Measurements from ENCODE around the genes HOXD12, HNRNPA3 and PLEKHA3.

DNA sequence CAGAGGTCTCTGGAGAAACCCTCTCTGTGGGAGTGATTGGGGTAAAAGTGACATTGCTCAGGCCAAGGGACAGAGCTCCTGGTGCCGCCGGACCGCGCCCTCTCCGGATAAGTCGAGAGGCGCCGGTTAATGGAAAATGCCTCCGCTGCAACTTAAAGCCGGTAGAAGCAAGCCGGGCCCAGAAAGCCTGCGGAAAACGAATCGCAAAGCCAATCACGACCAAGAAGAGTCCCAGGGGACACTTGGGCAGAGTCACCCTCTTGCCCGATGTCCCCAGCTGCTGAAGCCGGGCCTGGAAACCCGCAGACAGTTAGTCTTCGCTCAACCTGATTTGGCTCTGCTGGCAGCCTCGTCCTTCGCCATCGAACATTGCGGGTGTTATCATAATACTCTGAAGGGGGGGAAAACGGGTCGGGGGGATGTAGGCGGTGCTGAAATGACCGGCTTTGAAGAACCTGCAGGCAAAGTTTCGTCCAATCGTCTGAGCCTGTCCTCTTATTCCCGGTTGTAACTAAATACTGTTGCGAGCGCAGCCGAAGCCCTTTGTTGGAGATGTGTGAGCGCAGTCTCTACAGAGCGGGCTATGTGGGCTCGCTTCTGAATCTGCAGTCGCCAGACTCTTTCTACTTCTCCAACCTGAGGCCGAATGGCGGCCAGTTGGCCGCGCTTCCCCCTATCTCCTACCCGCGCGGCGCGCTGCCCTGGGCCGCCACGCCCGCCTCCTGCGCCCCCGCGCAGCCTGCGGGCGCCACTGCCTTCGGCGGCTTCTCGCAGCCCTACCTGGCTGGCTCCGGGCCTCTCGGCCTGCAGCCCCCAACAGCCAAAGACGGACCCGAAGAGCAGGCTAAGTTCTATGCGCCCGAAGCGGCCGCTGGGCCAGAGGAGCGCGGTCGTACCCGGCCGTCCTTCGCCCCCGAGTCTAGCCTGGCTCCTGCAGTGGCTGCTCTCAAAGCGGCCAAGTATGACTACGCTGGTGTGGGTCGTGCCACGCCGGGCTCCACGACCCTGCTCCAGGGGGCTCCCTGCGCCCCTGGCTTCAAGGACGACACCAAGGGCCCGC, at the start of gene HOXD12:
HOXD12 (plus strand) TSS at position 546 of the 1,060 bp plus-strand sequence.
- PRO-cap: no peak

- PRO-cap: no peak
Measured at GRCh38 chr2:176134851-176135565, 5.5 kb downstream of the HOXD8 start.

- PRO-cap: no peak
Measured at GRCh38 chr2:176200898-176201395, 12.5 kb downstream of the HOXD1 start.

- PRO-cap: bidirectional peak, plus-strand start at chr2:177165419, minus-strand start at chr2:177165316
Measured at GRCh38 chr2:177164960-177165692, 47.5 kb upstream of the HNRNPA3 start.

- PRO-cap: bidirectional peak, plus-strand start at chr2:177212794, minus-strand start at chr2:177212411; bidirectional peak, plus-strand start at chr2:177213424, minus-strand start at chr2:177213199
Measured at GRCh38 chr2:177212518-177213606, at the start of gene HNRNPA3. Gene HNRNPA3, plus strand, starts transcription at chr2:177212794.

- PRO-cap: no peak
Measured at GRCh38 chr2:177228511-177229301, 16.1 kb downstream of the HNRNPA3 start.

DNA sequence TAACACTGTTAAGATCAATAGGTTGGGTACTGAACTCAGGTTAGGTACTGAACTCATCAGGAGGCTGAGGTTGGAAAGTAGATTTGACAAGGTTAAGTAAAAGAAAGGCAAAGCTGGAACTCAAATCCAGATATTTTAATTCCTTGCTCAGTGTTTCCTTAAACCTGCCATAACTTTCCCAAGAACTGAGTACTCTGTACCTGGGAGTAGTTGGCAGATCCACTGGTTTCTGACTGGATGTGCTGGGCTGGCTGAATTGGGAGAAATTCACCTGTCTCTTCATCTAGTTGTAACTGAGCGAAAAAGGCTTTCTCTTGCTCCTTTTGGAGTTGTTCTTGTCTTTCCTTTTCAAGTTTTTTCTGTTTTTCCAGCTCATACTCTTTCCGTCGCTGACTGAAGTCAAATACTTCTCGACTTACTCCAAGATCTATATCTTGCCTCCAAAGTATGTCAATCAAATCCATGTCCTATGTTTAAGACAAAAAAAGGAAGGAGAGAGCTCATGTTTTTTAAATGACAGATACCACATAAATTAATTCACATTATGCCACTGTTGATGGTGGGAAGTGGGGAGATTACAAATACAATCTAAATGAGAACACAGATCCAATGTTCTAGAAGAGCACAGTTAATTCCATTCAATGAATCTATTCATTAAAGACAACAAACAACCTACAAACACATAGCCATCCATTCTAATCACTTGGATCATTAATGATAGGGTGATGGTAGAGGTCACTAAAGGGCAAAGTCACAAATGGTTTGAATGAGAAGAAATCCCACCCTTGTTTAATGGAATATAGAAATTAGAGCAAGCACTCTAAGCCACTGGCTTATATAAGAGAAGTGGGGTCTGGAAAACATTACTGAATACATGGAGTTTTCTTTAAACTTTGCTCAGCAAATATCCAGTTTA, 21.5 kb downstream of the HNRNPA3 start:
- PRO-cap: no peak

DNA sequence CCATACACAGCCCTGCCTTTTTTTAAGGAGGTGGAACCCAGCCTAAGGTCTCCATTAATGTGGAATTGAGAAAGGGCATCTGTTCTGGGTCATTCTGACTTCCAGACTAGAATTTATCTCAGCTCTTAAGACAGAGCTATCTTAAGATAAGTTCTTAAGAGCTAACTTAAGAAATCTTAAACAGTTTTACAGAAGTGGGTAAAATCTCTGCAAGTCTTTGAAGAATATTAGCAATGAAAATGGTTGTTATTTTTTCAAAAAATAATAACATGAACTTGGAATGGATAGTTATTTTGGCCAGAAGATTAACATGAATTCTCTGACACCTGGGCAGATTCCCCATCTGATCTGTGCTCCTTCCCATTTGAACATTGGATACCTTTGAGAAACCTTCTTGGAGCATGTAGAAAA, 42.2 kb upstream of the NFE2L2 start:
- PRO-cap: no peak

- PRO-cap: no peak
Measured at GRCh38 chr2:177396126-177396813, 3.7 kb downstream of the AGPS start.

DNA sequence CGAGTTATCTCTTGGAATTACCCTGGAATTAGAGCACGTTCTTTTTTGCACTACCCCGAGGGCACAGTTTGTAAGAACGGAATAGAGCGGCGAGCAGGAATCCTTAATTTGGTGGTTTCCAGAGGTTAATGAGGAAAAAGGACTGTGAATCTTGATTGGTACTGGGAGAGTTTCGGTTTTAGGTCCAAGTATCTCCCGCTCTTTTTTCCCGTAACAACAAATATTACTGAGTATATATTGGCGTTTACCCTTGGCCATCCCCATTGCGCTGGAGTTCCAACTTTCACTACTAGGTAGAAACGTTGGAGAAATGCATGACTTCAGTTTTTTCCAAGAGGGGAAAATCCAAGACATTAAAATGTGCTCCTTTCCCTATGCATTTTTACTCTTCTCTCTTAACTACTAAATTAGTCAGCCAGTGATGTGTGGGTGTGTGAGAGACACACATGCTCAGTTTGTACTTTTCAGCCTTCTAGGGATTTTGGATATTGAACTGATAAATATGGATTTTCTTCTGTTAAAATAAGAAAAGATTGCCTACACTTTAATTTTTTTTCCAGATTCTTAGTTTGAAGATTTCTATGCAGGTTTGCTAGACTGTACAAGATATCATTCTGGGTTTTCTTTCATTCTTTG, 811 bp upstream of the TTC30B start:
- PRO-cap: no peak

DNA sequence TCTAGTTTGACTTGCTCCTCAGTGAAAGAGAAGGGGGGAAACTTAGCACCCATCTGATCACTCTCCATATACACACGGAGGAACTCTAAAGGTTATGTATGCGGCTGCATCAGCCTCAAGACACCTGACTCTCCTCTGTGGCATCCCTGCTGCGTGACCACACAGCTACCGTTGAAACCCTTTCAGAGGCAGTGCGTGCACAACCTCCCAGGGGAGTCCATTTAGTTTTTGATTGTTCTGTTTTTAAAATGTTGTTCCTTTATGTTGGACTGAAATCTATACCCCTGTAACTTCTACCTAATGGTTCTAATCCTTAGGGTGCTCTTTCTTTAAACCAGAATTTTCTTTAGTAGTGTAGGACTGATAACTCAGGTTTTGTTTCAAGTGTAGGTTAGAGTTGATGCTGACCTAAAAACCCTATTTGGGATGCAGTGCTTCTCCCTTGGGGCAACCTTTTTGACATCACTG, 16.4 kb upstream of the TTC30A start:
- PRO-cap: no peak

- PRO-cap: no peak
Measured at GRCh38 chr2:177727908-177728634, 109.5 kb upstream of the TTC30A start.

DNA sequence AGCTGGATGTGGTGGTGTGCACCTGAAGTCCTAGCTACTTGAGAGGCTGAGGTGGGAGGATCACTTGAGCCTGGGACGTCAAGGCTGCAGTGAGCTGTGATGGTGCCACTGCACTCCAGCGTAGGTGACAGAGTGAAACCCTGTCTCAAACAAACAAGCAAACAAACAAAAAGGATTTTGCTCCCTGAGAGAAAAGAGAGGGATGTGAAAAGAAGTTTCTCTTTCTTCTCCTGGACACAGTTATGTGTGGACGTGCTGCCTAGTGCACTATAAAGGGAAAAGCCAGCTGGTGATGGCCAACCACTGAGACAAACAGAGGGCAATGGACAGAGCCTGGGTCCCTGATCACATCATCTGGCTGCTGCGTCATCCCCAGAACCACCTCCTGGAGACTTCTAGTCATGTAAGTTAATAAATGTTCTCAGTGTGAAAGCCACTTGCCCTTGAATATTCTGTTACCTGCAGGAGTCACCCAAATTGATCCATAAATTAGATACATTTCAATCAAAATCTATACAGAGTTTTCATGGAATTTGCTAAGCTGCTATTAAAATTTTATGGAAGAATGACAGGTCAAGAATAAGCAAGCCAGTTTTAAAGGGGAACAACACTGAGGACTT, 184.9 kb downstream of the PDE11A start:
- PRO-cap: no peak

DNA sequence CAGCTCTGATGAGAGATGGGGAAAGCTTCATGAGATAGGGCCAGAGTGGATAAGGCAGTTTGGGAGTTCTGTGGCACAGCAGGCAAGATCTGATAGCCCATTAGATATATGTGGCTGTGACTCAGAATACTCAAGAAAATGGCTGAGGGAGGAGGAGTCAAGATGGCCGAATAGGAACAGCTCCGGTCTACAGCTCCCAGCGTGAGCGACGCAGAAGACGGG, 99.7 kb downstream of the PDE11A start:
- PRO-cap: no peak

- PRO-cap: no peak
Measured at GRCh38 chr2:178275536-178275926, 81.2 kb downstream of the OSBPL6 start.

DNA sequence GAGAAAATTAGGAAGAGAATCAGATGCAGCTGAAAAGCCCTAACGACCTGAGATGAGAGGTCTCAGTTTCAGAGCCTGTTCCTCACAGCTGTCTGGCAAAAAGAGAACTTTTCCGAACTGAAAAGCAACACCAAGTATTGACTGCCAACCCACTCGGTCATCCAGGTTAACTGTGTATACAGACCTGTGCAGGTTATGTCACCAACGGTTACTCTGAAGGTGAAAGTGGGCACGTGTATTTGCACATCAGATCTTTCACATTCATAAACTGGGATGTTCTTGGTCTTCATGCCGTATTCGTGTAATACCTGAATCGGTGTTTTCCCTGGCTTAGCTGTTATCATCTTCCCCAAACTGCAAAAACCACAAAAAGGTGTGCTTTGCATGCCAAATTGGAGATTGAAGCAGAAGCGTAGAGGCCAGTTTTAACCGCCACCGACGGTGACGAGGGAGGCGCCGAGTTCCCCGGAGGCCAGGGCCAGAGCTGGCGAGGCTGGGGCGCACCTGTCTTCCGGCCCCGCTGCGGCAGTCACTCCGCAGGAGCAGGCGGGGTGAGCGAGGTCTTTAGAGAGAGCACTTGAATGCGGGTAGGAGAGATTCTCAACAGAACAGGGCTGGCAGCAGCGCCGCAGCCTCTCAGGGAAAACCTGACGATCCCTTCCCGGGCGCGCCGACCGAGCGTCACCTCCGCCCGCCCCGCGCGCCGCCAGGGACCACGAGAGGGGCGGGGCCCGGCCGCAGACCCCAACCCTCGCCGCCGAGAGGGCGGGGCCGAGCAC, 728 bp downstream of the PRKRA start:
- PRO-cap: bidirectional peak, plus-strand start outside the sequence, minus-strand start at position 717 of the sequence

GRCh38 chr2:178479944-178480945, at the start of gene PLEKHA3:
Gene PLEKHA3, plus strand, starts transcription at chr2:178480457.
- PRO-cap: bidirectional peak, plus-strand start at chr2:178480489, minus-strand start at chr2:178480190; bidirectional peak, plus-strand start at chr2:178480820, minus-strand start at chr2:178480729

DNA sequence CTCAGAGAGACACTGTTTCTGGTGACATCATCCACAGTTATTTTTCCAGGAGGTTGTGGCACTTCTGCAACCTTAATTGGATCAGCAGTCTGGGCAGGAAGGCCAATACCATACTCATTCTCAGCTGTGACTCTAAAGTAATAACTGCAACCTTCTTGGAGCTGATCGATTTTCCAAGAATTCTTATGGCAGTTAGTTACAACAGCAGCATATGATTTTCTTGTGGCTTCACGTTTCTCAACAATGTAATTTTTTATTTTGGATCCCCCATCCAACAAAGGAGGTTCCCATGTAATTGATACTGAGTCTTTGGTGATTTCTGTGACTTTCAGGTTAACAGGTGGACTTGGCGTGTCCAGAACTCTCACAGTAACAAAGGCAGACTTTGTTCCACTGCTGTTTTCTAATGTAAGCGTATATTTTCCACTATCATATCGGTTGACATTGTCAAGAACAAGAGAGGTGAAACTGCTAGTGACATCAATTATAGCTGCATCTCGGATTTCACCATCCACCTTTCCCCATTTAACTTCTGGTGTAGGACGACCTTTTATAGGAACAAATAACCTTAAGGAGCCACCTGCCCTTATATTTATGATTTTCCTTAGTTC, 88.8 kb downstream of the PLEKHA3 start:
- PRO-cap: no peak

DNA sequence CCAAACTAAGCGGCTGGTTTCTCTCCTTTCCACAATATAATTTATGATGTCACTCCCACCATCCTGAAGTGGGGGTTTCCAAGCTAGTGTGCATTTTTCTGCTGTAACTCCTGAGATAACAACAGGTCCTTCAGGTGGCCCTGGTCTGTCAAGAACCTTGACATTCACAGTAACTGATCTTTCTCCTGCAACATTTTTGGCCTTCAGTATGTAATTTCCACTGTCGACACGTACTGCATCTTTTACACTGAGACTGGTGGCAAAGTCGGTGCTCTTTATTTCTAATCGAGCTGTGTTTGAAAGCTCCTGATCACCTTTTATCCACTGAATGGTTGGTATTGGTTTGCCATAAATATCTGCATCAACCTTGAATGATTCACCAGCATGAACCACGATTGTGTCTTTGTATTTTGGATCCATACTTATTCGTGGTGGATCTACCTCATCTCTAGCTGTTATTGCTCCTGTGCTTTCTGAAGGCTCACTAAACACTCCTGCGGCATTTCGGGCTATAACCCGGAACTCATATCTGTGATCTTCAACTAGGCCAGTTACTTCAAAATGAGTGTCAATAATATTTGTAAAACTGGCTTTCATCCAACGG, 90.2 kb downstream of the PLEKHA3 start:
- PRO-cap: no peak

GRCh38 chr2:178592422-178593302, 112.4 kb downstream of the PLEKHA3 start:
- PRO-cap: no peak